BJ (cell line): ENCODE results near the gene VPS33B.

DNA sequence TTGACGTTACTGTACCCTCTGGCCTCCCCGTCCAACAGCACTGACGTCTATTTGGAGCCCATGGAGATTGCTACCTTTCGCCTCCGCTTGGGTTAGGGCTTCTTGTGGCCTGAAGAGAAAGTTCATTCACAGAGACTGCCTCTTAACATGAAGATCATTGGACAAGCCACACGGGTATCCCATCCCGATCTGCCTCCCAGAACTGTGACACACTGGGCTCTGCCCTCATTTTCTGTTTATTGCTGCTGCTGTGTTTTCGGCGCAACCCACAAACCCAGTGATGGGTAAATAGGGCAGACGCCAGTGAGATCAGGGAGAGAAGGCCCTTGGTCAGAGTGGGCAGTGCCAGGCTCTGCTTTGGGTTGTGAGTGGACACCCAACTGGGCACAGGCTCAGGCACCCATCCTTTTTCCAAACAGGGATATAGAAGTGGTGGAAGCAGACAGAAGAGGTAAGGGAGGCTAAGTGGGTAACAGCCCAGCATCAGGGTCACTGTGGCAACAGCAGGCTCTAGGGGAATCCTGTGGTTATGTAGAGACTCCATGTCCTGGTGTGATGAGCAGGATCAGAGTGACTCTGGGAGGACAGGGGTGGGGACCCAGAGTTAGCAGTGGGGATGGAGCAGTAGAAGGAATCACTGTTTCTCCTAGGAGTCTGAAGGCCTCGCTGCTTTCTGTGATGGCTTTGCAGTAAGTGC is 12.5 kb downstream of the HDDC3 start:
- CAGE, long polyA plus RNA = no peak
- RRBS = no CpG with 5 or more reads among the region's 11 CpGs

DNA sequence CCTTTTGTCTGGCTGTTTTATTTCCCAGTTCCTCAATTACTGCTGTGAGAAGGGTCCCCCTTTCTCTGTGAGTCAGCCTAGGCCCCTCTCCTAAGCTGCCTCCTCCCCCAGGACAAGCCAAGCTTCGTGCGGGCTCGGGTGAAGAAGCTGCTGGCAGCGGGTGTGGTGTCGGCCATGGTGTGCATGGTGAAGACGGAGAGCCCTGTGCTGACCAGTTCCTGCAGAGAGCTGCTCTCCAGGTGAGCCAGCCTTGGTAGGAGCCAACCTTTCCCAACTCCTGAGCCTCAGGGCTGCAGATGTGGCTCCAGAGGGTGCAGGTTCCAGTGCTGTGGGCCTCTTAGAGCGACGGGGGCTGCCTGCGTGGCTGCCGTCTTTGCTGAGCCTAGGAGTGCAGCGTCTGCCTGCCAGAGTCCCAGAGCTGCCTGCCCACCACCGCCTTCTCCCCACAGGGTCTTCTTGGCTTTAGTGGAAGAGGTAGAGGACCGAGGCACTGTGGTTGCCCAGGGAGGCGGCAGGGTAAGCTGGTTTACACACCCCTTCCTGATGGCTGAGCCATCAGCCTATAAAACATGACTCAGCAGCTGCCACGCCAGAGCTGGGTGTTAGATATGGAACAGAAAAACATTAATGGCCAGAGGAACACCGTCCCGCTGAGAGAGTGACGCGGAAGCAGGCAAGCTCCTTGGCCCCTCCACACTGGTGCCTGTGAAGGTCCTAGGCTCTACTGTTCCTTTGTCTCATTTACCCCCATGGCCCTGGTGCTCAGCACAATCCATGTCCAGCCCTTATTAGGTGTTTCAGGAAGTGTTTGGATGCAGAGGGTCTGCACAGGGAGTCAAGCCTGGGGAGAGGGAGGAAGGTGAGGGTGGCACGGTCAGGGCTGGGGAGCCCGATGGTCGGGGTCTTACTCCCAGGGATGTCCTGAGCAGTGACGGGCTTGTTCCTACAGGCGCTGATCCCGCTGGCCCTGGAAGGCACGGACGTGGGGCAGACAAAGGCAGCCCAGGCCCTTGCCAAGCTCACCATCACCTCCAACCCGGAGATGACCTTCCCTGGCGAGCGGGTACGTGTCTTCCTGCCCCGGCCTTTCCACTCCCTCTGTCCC is 5.1 kb upstream of the RCCD1 start:
- CAGE, long polyA plus RNA = no peak
- RRBS = 100% methylated on average over 3 of the region's 32 CpGs

DNA sequence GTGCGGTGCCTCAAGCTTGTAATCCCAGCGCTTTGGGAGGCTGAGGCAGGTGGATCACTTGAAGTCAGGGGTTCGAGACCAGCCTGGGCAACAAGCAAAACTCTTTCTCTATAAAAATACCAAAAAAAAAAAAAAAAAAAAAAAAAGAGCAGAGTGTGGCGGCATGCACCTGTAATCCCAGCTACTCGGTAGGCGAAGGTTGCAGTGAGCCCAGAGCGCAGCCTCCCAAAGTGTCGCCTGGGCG is 424 bp upstream of the RCCD1 start:
- CAGE, long polyA plus RNA = no peak
- RRBS = no CpG with 5 or more reads among the region's 9 CpGs

GRCh38 chr15:90958911-90959729 is 4.4 kb downstream of the RCCD1 start:
- CAGE, long polyA plus RNA = no peak
- RRBS = no CpG with 5 or more reads among the region's 10 CpGs

- CAGE, long polyA plus RNA = start-site peak on the minus strand at chr15:91022537-91022608, 30 and 73 reads in 2 replicates
- RRBS = under 1% methylated on average over 7 of the region's 33 CpGs
Observed at GRCh38 chr15:91022317-91023049, at the start of gene VPS33B. VPS33B (minus strand) TSS chr15:91022594.

- CAGE, long polyA plus RNA = no peak
- RRBS = no CpG with 5 or more reads among the region's 2 CpGs
Observed at GRCh38 chr15:91694916-91695216, 158.6 kb upstream of the SLCO3A1 start.

GRCh38 chr15:91945234-91945635 is 91.7 kb downstream of the SLCO3A1 start:
- CAGE, long polyA plus RNA = no peak
- RRBS = no CpG with 5 or more reads among the region's 6 CpGs

- CAGE, long polyA plus RNA = no peak
- RRBS = no CpG with 5 or more reads among the region's 19 CpGs
Observed at GRCh38 chr15:91947740-91948927, 94.6 kb downstream of the SLCO3A1 start.

DNA sequence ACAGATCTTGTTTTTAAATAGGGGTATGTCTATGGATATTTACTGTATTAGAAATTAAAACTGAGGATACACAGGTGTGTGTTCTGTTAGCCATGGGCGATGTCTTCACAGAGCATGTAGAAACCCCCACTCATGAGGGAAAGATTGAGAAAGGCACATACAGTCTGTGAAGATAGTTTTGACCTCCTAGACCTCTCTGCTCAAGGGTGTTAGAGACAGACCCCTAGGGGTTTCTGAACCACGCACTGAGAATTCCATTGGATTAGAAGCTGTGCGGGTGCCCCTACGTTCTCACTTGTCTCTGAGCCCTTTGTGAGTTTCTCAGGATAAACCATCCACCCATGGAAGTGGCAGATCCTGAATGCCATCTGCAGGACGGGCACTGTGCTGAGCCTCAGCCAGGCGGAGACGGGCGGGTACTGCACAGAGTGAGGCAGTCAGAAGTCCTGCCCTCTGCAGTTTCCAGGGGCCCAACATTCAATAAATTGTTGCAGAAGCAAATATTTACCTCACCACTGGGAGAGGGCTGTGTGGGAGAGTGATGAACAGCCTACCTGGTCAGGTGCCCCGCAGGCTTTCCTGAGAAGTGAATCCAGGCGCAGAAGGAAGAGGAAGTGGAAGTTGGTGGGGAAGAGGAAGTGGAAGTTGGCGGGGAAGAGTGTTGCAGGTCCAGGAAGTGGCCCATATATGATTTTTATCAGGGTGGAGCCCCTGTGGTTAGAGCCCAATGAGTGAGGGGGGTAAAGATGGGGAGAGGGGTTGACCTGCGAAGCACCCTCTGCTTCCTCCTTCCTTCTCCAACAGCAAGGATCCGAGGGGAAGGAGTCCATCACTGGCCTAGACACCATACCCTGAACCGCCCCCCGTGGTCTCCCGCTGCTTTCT is 100.7 kb downstream of the SLCO3A1 start:
- CAGE, long polyA plus RNA = no peak
- RRBS = no CpG with 5 or more reads among the region's 16 CpGs

DNA sequence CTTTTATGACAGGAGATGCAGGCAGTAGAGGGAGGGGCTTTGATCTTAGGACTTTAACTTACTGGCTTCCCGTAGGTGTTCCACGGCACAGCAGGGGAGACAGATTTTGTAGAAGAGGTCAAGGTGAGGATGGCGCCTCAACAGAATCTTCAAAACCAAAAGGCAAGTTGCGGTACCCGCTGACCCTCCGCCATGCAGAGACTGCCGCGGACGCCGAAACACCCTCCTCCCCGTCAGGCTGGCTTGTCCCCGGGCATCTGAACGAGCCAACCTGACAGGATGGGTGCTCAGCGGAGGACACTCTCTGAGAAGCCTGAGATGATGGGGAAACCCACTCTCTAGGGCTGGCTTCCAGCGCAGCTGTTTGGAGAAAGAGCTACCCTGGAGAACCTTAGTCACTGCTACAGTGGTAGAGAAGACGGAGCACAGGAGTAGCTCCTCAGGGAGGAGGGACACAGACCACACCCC is 39.1 kb downstream of the FAM174B start:
- CAGE, long polyA plus RNA = no peak
- RRBS = no CpG with 5 or more reads among the region's 16 CpGs

- CAGE, long polyA plus RNA = no peak
- RRBS = no CpG with 5 or more reads among the region's 4 CpGs
Observed at GRCh38 chr15:92647885-92648487, 7.6 kb downstream of the FAM174B start.

- CAGE, long polyA plus RNA = no peak
- RRBS = no CpG with 5 or more reads among the region's 16 CpGs
Observed at GRCh38 chr15:92665099-92665960, 9.8 kb upstream of the FAM174B start.

DNA sequence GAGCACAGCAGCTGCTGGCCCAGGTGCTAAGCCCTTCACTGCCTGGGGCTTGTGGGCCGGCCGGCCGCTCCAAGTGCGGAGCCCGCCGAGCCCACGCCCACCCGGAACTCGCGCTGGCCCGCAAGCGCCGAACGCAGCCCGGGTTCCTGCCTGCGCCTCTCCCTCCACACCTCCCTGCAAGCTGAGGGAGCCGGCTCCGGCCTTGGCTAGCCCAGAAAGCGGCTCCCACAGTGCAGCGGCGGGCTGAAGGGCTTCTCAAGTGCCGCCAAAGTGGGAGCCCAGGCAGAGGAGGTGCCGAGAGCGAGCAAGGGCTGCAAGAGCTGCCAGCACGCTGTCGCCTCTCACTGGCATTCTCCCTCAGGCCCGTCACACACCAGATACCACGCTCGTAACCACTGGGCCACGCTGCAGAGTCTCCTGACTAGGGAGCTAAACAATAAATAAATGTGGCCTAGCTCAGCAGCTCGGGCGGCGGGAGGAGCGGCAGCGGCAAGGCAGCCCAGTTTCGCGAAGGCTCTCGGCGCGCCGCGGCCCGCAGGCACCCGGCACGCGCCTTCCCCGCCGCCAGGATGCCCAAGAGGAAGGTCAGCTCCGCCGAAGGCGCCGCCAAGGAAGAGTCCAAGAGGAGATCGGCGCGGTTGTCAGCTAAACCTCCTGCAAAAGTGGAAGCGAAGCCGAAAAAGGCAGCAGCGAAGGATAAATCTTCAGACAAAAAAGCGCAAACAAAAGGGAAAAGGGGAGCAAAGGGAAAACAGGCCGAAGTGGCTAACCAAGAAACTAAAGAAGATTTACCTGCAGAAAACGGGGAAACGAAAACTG is 55.9 kb upstream of the FAM174B start:
- CAGE, long polyA plus RNA = no peak
- RRBS = no CpG with 5 or more reads among the region's 62 CpGs

- CAGE, long polyA plus RNA = no peak
- RRBS = no CpG with 5 or more reads among the region's 13 CpGs
Observed at GRCh38 chr15:92831246-92832317, 68.5 kb upstream of the CHD2 start.

- CAGE, long polyA plus RNA = no peak
- RRBS = no CpG with 5 or more reads among the region's 13 CpGs
Observed at GRCh38 chr15:93049954-93050384, 39.0 kb downstream of the RGMA start.

- CAGE, long polyA plus RNA = no peak
- RRBS = no CpG with 5 or more reads among the region's 12 CpGs
Observed at GRCh38 chr15:93061535-93062269, 27.3 kb downstream of the RGMA start.

DNA sequence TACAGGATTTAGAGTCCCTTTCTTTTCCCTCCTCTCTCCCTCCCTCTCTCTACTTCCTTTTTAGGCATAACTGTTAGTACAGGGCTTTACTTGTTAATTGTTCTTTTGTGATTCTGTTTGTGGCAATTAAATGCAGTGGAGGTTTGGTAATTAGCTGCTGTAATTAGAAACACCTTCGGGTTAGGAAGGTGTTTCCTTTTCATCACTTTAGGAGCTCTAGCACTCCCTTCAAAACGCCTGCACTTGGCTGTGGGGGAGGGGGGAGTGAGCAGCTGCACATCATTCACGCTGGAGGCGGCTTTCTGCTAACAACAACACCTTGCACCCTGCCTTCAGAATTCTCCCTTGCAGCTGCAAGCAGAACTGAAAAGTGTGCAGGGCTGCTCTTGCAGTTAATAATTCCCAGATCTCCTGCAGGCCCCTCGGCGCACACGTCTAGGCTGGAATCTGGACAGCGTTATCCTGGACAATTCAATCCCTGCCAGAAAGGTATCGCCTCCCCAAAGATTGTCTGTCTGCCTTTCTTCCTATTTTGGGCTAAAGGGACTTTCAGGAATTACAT is 242.7 kb upstream of the RGMA start:
- CAGE, long polyA plus RNA = no peak
- RRBS = no CpG with 5 or more reads among the region's 9 CpGs

DNA sequence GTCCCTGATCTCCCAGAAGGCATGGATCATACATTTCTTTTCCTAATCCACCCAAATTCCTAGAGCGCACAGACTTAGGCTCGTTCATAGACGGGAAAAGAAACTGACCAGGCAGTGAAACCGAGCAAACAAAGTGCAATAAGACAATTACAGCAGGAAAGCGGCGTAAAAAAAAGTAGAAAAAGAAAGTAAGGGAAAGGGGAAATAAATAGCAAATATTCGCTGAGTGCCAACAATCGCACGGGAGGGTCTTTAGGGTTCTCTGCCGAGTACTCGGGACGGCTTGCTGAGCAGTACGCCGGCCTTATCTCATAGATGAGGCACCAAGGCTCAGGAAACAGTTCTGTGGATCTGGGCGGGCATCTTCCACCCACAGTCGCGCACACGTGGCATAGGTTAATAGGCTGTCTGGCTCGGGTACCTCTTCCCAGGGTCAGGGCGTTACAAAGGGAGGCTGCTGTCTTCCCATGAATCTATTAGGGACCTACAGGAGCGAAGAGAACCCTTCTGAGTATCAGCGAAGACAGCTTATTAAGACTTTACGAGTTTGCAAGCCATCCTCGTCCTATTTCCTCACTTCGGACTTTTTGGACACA is 560 bp upstream of the MCTP2 start:
- CAGE, long polyA plus RNA = no peak
- RRBS = no CpG with 5 or more reads among the region's 25 CpGs

DNA sequence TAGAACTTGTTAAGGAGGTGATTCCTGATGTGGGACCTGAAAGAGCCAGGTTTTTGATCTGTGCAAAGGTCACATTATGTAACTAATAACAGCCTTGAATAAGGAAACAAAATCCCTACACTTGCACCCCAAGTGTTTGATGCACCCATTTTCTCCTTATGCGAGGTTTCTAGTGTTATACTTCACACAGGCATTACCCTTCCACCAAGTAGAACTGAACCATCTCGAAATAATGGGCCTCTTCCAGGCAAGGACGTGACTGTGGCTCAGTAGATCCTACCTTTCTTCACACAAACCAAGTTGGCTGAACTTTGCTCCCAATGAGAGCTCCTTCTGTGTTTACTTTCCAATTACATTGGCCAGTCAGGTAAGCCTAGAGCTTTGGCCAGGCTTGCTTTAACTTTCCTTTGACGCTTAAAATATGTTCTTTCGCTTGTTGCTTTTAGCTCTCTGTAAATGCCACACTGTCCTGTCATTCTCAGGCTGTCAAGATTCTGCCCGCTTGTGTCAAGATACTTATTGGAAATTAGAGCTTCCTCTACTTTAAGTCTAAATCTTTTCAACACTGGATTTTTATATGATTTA is 16.9 kb downstream of the MCTP2 start:
- CAGE, long polyA plus RNA = no peak
- RRBS = no CpG with 5 or more reads among the region's 6 CpGs

GRCh38 chr15:94306664-94307237 is 75.4 kb downstream of the MCTP2 start:
- CAGE, long polyA plus RNA = no peak
- RRBS = no CpG with 5 or more reads among the region's 9 CpGs